Measurements from ENCODE around the genes NBPF20, PEX11B and NBPF10.

DNA sequence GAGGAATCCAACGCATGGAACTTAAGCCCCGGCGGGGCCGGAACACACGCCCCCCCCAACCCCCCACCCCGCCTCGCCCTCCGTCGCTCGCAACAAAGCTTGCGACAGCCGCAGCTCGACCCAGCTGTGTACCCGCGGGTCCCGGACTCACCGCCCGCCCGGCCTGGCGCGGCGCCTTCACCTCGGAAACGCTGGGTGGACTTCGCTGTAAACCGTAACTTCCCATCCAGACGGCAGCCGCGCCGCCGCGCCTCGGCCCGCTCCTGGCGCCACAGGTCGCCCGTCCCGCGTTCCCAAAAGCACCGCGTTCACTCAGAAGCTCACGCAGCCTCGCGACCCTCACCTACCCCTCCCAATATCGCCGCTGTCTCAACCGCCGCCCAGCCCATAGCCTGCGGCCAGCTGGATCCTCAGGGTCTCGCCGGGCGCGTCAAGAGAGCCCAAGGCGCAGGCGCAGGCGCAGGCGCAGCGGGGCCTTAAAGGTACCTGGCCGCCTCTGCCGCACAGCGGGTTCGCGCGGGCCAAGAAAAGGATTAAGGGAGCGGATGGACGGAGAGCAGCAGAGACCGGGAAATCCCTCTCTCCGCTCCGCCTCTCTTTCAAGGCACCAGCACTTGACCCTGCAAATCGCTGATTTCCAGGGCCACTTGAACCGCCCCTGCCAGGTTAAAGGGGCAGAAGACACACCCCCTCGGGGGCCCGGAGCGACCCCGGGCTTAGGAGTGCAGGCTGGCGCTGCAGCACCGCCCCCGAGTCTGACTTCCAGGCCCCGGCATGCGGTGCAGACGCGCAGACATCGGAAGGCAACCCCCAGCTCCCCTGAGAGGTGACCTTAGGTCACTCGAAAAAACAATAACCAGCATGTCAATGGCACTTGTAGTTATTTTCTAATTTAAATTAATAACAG, at the start of gene NBPF20:
NBPF20 (minus strand) TSS at position 432 of the 907 bp plus-strand sequence.
- PRO-cap, result unidirectional peak, minus-strand start at position 420 of the sequence
- RRBS, result no CpG with 5 or more reads among the region's 84 CpGs

GRCh38 chr1:145465359-145465991, 40.1 kb upstream of the NBPF20 start:
- PRO-cap, result unidirectional peak, minus-strand start at chr1:145465750
- RRBS, result no CpG with 5 or more reads among the region's 27 CpGs

DNA sequence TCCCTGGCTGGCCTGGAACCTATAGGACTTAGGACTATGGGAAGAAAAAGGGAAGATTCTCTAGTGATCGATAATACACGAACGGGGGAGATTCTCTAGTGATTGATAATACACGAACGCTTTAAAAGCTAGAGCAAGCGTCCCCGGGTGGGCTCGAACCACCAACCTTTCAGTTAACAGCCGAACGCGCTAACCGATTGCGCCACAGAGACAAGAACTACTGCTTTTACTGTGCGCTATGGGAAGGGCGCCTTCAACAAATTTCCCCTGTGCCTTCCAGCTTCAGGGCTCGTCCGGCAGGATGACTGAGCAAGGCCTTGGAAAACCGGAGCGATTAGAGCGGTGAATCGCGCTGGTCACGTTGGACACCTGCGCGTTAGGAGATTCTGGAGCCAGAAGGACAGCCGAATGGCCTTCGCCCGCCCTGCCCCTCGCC, 49.9 kb upstream of the NBPF20 start:
- PRO-cap, result no peak
- RRBS, result no CpG with 5 or more reads among the region's 29 CpGs

GRCh38 chr1:145822551-145822750, 1.4 kb downstream of the RNF115 start:
- PRO-cap, result no peak
- RRBS, result no CpG with 5 or more reads among the region's 1 CpG

DNA sequence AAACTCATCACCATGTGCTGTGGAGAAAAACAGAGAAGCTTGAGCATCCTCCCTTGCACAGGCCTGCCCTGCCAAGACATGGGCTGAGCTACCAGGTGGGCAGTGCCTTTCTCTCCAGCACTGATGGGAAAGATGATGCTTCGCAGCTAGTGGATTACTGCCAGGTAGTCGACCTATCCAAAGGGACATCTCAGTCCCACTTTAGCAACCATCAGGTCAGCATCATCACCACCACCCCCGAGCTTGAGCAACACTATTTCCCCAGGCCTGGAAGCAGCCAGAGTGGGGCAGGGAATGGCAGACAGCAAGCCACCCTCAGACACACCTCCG, 1.9 kb downstream of the PIAS3 start:
- PRO-cap, result no peak
- RRBS, result no CpG with 5 or more reads among the region's 4 CpGs

- PRO-cap, result no peak
- RRBS, result no CpG with 5 or more reads among the region's 1 CpG
Observed at GRCh38 chr1:145890971-145891616, 5.4 kb upstream of the ANKRD35 start.

DNA sequence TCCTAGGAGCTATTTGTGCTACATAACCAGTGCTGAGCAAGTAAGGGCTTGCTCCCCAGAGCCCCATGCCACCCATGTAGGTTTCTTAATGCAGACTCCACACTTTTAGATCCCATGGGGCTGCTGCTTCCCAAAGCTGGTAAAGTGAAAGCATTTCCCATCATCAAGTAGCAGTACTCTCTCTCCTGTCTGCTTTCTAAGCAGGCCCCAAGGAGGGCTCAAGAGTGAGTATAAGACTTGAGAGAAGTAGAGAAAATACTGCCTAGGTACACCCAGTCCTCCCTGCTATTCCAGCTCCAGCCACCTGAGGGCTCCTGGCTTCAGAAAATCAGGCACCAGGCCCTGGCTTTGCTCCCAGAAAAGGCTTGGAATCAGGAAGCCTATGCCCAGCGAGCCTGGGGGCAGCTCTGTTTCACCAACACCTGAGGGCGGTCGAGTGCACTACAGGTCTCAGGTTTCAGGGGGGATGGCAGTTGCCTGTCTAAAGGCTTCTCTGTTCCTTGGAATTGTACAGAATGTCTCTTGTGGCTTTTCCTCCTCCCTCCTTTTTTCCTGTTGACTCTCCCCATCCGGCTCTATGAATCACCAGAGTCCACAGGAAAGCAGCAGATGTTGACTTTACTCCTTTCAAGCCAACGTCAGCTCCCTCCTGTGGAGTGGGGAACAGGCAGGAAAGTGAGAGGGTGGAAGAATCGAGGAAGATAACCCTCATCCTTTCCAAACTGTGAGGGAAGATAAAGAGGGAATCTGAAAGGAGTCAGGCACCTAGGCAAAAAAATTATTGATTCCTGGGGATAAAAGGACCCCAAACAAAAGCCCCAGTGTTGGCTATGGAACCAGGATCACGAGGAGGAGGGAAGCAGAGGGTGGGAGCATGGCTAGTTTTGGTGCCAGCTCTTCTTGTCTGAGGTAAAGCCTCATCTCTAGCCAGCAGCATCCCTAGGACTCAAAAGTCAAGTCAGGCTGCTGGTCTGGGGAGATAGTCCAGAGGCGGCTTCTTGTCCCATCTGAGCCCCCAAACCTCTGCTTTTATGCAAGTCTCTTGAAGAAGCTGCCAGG, 6.4 kb upstream of the ANKRD35 start:
- PRO-cap, result bidirectional peak, plus-strand start at position 585 of the sequence, minus-strand start at position 551 of the sequence
- RRBS, result no CpG with 5 or more reads among the region's 8 CpGs

DNA sequence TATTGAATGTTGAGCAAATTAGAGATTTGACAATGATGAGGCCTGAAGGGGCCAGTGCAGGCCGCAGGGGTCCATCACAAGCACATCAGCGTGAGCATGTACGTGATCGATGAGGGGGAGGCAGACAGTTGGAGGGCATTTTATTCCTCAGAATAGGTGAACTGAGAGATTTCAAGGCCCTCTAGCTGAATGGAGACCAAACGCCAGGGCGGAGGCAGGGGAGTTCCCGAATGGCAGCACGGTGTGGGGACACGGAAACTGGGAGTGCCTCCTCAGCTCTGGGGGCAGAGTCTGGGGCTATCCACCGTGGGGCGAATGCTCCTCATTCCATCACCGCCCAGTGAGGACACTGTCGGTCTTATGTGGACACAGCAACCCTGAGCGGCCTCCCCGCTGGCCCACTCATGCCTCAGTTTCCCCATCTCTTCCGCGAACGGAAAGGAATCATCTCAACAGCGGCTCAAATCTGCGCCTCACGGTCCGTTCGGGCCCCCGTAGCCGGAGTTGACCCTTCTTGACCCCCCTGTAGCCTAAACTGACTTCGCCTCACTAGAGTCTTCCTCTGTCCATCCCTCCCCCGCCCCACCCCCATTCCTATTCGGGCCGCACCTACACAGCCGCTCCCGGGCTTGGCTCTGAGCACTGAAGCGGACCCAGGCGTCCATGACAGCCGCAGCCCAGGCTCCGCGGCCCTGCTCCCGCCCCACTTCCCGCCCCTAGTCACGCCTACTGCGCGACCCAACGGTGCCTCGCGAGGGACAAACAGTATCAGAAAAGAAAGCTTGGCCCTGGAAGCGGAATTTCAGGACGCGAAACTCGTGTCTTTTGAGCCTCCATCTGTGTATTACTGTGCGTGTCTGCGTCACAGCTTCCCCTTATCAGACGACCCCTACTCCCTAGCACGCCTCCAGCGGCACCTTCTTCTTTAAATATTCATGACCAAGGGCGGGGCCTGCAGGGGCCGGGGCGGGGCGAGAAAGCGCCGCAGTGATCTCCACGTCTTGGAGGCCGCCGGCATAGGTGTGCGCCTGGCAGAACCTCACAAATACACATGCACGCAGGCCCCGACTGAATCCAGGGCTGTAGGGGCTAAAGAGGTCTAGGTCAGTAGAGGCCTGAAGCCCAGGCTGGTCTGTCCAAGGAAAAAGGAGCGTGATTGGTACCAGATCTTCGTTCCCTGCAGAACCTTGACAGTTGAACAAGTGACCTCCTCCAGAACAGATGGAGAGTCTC, at the start of gene PEX11B:
PEX11B (minus strand) TSS at position 694 of the 1,233 bp plus-strand sequence.
- PRO-cap, result bidirectional peak, plus-strand start at position 957 of the sequence, minus-strand start at position 694 of the sequence
- RRBS, result 2% methylated on average over 13 of the region's 67 CpGs

GRCh38 chr1:145928765-145929353, 1.6 kb upstream of the RBM8A start:
- PRO-cap, result no peak
- RRBS, result no CpG with 5 or more reads among the region's 18 CpGs

GRCh38 chr1:145992448-145993189, 3.8 kb downstream of the TXNIP start:
- PRO-cap, result bidirectional peak, plus-strand start at chr1:145992667, minus-strand start at chr1:145992642
- RRBS, result no CpG with 5 or more reads among the region's 1 CpG

DNA sequence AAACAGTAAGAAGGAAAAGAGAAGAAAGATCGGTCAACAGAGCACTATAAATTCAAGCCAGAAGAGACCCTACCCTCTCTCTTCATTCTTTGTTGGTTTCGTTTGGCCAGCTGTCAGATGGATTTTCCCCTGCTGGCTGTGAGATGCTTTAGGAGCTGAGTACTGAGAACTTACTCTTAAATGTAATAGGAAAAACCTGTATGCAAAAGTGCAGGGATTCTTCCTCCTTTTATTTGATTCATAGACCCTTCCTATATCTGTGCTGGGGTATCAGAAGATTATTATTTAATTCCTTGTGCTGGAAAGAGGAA, 1.4 kb upstream of the TXNIP start:
- PRO-cap, result no peak
- RRBS, result no CpG with 5 or more reads among the region's 2 CpGs

GRCh38 chr1:146036933-146037590, 15.5 kb upstream of the HJV start:
- PRO-cap, result unidirectional peak, plus-strand start at chr1:146037217
- RRBS, result no CpG with 5 or more reads among the region's 19 CpGs

GRCh38 chr1:146144629-146145161, at the start of gene NBPF10:
NBPF10 (minus strand) TSS chr1:146144804.
- PRO-cap, result no peak
- RRBS, result no CpG with 5 or more reads among the region's 8 CpGs

DNA sequence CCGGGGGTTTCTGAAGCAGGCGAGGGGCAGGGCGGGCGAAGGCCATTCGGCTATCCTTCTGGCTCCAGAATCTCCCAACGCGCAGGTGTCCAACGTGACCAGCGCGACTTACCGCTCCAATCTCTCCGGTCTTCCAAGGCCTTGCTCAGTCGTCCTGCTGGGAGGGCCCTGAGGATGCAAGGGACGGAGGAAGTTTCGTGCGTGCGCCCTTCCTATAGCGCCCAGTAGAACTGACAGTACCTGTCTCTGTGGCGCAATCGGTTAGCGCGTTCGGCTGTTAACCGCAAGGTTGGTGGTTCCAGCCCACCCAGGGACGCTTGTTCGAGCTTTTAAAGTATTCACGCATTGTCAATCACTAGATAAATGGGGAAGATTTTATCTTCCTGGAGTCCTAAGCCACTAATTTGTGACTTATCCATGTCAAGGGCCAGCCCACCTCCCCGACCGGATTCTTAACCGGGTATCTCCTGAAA, 25.3 kb upstream of the PPIAL4H start:
- PRO-cap, result no peak
- RRBS, result no CpG with 5 or more reads among the region's 30 CpGs

- PRO-cap, result no peak
- RRBS, result no CpG with 5 or more reads among the region's 4 CpGs
Observed at GRCh38 chr1:147237323-147237915, 5.1 kb upstream of the CHD1L start.

GRCh38 chr1:147642944-147643558, 27.3 kb downstream of the ACP6 start:
- PRO-cap, result no peak
- RRBS, result no CpG with 5 or more reads among the region's 4 CpGs

DNA sequence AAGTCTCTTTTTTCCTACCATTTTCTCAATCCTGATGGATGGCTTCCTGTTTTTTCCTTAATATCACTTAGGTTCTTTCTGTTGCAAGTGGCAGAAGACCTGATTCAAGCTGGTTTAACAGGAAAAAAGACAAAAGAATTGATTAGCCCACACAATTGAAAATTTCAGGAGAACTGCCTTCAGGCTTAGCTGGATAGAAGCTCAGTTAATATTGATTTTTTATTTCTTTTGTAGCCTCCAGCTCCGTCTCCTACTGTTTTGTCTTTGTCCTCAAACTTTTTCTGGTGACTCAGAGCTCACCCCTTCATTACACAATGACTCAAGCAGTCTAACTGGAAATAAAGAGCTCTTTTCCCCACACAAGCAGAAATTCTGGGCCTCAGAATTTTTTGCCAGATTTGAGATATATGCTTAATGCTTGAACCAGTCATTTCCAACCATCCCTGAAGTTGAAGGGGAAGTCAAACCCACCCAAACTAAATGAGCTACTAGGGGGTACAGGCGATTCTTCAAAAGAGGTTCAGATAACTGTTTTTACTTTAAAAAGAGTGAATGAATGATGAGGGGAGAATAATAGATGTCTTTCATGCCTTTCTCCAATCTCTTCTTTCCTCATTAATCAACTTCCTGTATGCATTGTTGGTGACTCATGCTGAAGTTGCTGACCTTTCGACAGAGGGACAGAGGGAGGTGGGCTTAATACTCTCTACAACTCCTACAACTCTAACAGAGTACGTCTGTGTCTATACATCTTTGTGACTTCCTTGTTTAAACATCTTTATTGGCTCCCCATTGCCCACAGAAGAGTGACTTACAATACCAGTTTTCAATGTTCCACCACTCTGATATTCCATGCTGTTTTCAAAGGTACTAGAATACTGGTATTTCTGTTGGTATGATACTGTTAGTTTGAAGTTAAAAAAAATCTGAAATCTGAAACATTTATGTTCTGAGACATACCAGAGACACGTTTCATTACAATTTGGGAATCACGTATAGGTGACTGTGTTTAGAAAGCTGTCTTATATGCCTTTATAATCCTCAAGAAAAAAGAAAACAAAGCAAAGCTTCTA, 6.2 kb upstream of the ACP6 start:
- PRO-cap, result no peak
- RRBS, result no CpG with 5 or more reads among the region's 6 CpGs

GRCh38 chr1:147757679-147758311, 2.6 kb downstream of the GJA5 start:
- PRO-cap, result no peak
- RRBS, result no CpG with 5 or more reads among the region's 9 CpGs

- PRO-cap, result bidirectional peak, plus-strand start at chr1:147772837, minus-strand start at chr1:147772737
- RRBS, result no CpG with 5 or more reads among the region's 6 CpGs
Observed at GRCh38 chr1:147772456-147773061, 12.2 kb upstream of the GJA5 start.

DNA sequence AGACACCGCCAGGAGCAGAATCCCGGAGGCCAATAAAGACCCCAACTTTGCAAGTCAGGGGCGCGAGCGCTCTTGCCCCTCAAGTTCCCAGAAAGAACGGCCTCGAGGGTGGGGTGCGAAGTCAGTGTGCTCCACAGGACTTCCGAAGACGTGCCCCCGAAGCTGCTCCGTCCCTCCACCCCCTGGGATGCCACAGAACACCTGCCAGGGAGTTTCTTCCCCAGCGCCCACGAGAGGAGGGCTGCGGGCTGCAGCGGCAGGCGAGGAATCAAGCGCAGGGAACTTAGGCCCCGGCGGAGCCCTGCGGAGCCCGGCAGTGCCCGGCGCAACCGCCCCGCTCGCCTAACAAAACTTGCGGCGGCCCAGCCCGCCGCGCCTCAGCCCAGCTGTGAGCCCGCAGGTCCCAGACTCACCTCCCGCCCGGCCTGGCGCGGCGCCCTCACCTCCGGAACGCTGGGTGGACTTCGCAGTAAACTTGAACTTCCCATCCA, 729 bp downstream of the NBPF11 start:
- PRO-cap, result no peak
- RRBS, result no CpG with 5 or more reads among the region's 41 CpGs

All from kidney (tissue), 2 donors.